ENCODE results near the genes SLC18A3 and TIMM23B.

DNA sequence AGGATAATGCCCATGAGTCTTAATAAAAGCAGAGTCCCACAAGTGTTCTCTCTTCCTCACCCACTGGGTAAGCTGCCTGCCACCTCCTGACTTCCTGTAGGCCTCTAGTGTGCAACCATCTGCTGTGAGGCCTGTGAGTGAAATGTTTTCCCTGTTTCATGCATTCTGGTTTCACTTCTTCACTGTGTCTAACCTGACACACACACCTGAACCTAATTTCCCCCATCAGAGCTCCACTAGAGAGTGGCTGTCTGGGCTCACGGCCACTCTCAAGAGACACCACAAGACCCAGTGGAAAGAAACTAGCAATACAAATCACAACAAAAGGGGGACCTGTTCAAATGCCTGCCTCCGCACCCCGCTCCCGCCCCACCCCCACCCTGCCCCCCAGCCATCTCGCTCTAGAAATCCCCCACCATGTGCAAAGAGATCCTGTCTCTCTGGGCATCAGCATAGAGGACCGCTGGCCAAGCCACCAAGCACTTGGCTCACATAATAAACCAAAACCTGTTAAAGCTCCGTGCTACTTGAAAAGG lies 38.7 kb upstream of the GDF10 start:
- PRO-cap = no peak

DNA sequence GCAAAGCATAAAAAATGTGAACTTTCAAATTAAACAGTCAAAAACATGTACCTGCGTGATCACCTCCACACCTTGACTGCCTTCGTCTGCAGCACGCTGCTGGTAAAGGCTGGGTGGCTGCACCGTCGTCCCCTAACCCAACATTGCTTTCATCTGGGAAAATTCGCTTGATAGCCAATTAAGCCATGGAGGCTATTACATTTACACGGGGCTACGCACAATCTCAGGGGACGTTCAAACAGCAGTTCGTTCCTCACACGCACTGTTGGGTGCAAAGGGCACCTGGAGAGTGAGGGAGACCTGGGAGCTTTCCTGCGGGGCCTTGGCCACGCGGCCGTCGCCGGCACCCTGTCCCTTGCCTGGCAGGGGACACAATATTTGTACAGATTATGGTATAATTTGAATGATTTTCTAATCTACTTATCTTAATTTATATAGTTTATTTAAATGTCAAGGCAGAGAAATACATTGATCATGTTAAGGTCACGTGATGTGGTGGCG lies 76.2 kb upstream of the AGAP9 start:
- PRO-cap = no peak

DNA sequence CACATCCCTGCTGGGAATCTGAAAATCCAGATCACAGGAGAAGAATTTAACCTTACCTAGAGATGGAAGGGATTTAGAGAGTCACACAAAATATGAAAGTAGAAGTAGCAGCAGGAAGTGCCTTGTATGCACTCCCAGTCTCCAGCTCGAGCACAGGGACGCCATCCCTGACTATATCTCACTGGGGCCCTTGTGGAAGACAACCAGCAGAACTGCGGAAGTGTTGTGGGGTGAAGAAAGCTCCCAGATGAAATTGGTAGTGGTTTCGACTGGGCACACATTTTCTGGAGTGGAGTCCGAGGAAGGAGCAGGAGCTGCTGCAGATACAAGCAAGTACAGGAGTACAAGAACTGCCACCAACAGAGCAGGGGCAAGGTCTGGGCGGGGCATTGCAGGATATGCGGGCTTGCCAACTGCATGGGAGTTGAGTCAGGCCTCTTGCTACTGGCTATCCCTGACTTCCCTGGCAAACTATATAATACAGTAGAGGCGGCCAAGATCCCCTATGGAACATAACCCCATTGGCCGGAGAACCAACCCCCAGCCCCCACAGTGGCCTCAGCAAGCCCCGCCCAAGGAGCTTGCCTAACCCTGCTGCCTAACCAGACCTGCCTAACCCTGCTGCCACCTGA lies 131.1 kb upstream of the FAM25C start:
- PRO-cap = no peak

GRCh38 chr10:49278271-49278977 lies 20.5 kb upstream of the C10orf71 start:
- PRO-cap = no peak

DNA sequence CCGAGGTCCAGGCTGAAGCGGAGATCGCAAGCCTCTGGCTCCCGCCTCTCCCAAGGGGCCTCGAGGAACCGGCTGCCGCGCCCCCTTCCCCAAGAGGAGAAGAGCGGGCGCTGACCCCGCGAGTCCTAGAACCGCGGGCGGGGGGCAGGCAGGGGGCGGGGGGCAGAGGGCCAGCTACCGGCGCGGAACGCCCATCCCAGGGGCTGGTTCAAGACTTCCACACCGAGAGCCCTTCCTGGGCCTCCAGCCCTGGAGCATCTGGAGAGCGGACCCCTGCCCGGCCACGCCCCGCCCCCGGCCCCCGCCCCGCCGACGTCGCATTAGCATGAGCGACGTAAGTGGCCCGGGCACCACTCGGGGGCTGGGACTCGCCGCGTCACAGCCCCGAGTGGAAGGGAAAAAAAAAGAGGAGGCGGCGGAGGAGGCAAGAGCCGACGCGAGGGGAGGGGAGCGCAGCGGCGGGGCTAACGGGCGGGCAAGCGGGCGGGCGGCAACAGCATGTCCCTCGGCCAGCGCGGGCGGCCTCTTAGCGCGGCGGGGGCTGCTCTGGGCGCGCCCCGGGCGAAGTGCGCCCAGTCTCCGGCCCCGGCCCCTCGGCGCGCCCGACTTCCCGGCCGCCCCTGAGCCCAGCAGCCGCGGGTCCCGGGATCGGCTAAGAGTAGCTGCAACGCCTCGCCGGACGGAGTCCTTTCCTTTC lies at the start of gene SLC18A3:
Gene SLC18A3 (plus strand): TSS at position 427 of the 697 bp plus-strand sequence.
- PRO-cap = no peak

DNA sequence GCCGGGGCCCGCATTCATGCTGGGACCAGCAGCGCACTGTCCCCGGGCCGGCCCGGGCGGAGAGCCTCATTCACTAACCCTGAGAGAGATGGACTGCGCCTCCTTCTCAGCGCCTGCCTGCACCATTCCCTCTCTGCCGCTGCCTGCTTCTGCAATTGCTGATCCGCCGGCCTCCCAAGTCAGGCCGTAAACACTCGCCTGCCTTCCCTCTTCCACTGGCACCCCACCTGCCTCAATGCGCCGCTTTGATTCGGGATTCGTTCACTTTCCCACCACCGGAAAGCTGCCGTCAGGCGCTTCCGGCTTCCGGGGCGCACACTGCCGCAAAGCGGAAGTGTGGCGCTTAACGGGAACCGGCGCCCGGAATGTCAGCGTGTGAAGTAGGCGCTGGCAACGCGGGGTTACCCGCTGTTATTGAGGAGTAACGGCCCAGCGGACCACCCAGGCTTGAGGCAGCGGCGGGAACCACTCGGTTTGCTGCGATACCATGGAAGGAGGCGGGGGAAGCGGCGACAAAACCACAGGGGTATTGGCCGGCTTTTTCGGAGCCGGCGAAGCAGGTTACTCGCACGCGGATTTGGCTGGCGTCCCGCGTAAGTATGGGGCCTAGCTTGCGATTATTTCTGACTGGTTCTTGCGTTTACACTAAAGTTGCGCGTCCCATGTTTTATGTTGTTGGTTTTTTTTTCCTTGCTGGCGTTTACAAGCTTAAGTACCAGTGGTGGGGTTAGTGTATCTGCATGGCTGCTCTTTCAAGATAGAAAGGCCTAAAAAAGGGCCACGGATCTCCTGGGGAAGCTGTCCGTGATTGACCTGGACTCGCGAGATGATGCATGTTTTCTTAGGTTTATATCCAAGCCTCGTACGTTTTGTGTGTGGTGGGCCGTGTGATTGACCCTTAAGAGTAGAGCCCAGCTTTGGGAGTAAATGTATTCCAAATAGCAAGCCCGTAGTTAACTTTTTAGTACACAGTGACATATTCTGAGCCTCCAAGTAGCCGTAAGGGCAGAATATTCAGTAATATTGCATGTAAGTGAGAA lies at the start of gene TIMM23B:
Gene TIMM23B (plus strand): TSS at position 346 of the 1,040 bp plus-strand sequence.
- PRO-cap = bidirectional peak, plus-strand start at position 346 of the sequence, minus-strand start at position 217 of the sequence

DNA sequence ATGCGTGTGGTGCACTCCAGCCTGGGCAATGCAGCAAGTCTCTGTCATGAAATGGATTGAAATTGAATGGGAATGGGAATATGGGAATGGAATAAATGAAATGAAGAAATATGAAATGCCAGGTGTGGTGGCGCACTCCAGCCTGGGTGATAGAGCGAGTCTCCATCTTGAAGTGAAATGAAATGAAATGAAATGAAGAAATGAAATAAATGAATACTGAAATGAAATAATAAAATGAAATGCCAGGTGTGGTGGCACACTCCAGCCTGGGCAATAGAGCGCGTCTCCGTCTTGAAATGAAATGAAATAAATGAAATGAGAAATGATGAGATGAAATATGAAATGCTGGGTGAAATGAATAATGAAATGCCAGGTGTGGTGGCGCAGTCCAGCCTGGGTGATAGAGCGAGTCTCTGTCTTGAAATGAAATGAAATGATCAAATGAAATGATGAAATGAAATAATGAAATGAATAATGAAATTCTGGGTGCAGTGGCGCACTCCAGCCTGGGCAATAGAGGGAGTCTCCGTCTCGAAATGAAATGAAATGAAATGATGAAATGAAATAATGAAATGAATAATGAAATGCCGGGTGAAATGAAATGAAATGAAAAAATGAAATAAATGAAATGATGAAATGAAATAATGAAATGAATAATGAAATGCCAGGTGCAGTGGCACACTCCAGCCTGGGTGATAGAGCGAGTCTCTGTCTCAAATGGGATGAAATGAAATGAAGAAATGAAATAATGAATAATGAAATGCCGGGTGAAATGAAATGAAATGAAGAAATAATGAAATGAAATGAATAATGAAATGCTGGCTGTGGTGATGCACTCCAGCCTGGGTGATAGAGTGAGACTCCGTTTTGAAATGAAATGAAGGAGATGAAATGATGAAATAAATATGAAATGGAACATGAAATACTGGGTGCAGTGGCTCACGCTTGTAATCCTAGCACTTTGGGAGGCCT lies 22.4 kb downstream of the TIMM23B start:
- PRO-cap = no peak

DNA sequence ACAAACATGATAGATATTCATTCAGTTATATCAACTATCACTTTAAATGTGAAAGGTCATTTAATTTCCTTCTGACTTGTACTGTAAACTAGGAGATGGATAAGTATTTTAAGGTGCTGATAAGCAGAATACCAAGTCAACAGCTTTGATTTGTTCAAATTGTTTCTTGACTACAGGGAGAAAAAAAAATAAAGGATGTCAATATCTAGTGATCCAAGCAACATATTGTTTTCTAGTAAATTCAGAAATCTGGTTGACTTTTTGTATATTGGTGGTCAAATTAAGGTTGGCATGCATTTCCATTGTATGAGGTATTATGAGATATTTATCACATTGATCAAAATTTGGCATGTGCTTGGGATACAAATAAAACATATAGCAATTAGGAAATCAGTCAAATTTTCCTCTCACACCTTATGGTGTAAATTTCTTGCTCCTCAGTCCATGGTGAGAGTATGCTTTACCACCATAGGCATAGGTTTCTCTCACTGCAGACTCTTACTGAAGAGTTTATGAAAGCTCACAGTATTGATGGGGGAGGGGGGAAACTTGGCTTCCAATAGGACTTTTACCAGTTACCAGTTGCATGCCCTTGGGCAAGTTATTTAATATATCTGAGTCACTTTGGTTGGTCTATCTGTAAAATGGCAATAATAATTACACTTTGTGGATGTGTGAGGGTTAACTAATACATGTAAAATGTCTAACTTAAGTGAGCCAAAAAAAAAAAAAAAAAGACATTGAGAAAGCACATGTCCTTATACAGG lies 52.4 kb upstream of the ASAH2 start:
- PRO-cap = no peak

DNA sequence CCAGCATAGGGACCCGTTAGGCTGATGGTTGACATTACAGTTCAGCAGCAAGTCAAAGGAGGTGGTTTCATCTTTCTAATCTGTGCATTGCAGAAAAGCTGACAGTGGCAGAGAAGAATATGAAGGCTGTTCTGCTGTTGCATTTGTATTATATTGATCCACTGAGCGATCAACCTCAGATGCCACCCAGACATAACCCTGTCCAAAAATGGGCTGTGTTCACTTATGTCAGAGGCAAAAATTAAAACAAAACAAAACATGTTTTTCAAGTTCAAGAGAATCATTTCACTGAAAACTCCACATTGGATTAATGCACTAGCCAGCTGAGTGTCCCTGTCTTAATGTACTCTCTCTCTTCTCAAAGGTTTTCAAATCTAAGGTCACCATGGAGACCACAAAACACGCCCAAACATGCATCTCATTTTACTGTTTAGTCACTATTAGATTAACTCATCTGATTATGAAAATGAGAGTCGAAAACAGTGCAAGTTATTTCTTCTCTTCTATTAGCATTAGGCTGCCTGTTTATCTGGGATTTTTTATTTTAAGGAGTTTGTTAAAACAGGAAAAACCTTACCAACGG lies 70.7 kb upstream of the ASAH2 start:
- PRO-cap = no peak

- PRO-cap = no peak
Measured at GRCh38 chr10:50374245-50375456, 123.3 kb upstream of the ASAH2 start.

DNA sequence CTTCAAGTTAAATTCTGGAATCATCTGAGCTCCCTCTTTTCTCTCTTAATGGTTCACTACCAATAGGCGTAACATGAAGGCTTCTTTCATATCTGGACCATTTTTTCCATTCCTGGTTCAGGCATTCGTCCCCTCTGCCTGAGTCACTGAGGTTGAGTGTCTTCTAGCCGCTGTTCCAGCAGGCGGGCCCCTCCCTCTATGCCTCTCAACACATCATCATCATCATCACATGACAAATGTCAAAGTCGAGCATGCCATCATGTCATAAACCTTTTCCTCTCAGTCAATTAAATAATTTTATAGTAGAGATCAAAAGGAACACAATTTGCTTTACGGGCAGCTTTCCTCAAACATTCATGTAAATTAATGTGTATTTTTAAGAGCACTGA lies 168.9 kb upstream of the ASAH2 start:
- PRO-cap = no peak

DNA sequence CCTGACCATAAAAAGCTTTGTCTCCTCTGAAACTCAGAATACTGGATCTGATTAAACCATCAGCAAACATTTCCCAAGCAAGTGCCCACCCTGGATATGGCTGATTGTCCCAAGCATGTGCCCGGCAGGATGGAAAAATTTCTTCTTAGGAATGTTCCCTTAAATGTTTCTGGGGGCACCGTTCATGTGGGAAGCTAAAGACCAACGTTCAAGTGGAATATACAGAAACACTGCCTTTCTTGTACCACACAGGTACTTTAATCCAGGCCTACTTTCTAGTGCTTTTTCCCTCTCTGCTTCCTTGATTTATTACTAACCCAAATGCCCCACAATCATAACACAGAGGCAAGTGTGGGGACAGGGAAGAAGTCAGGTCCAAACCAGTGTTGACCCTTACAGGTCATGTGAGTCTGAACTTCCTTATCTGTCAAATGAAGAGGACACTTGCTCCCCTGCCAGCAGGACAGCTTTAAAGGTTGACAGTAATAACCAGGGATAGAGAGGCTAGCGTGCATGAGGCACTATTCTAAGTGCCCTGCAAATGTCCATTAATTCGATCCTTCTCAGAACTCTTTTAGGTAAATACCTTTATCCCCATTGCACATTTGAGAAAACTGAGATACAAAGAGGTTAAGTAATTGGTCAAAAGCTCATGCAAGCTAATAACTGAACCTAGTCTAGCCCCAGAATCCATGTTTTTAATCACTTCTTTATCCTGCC lies 41.1 kb downstream of the SGMS1 start:
- PRO-cap = no peak

- PRO-cap = no peak
Measured at GRCh38 chr10:50614054-50615017, 9.4 kb downstream of the SGMS1 start.

DNA sequence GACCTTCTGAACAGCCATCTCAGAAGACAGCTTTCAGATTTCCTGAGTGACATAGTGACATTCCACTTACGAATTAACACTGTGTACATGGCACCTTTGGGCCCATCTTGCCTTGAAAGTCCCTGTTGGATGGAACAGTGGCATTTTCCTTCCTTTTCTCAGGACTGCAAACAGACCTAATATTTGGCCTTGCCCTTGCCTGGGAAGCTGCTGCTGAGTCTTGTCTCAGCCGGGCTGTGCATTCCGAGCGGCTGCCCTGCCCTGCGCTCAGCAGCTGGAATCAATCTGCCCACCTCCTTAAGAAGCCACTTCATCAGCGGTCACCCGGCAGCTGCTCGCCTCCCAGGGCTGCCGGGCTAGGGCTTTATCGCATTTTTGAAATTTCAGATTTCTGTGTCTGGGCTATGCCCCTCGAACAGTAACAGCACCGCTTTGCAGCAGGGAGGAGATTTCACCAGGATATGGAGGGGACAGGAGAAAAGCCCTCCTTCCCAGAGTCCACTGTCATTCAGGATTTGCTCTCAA lies 81.0 kb upstream of the PRKG1 start:
- PRO-cap = no peak

- PRO-cap = no peak
Measured at GRCh38 chr10:51110867-51111491, 36.7 kb downstream of the PRKG1 start.

- PRO-cap = no peak
Measured at GRCh38 chr10:51242464-51243342, 168.4 kb downstream of the PRKG1 start.

- PRO-cap = no peak
Measured at GRCh38 chr10:51472258-51472812, 227.1 kb downstream of the CSTF2T start.

DNA sequence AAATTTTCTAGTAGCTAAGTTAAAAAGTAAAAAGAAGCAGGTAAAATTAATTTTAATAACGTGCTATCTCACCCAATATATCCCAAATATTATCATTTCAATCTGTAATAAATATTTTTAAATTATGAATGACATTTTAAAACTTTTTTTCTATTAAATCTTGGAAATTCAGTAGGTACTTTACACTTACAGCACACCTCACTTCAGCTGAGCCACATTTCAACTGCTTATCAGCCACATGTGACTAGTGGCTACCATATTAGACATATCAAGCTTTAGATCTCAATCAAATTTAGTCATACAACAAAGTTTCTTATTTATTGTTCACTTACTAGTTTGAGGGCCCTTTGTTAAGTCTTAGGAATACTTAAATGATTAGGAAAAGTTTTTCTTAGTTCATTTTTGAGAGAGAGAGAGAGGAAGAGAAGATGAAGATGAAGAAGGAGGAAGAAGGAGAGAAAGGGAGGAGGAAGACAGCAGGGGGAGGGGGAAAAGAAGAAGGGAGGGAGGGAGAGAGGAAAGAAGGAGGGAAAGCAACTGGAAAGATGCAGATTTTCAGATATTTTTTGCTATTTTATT lies 98.8 kb downstream of the CSTF2T start:
- PRO-cap = no peak

- PRO-cap = no peak
Measured at GRCh38 chr10:51609344-51609933, 90.0 kb downstream of the CSTF2T start.

DNA sequence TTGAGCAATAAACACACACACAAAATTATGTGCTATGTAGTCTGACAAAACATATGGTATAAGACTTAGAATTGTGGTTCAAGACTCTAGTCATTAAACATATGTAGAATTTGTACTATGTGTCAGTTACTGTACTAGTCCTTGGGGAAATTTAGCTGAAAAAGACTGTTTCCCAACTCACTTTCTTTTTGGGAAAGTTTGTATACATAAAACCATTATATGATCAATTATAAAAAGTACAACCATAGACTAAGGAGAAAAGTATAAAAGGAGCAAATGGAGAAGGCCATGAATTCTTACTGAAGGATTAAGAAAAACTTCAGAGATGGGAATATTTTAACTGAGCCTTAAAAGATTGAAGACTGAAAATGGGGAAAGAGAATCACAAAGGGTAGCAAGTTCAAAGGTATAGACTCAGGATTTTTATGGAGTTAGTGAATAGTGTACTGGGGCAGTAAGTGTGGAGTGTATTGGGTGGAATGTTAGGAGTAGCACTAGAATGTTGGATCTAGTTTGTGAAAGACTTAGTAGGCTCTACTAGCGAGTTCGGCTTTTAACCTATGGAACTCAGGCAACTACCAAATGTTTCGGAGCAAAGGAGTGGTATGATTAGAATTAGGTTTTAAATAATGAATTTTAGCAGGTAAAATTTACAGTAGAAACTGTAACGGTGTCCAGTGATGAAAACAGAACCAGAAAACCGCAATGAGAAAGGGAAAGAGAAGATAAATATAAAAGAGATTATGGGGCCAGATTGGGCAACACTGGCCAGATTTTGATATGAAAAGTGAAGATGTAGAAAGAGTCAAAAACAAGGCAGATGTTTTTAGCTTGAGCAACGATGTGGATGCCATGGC lies 36.7 kb downstream of the CSTF2T start:
- PRO-cap = no peak